Temporal lobe (tissue), 2 donors: Measurements from ENCODE around the genes SGIP1, MIER1 and DIRAS3.

GRCh38 chr1:65422214-65423086, 2.0 kb downstream of the LEPR start:
- RAMPAGE, long total RNA = no peak

- RAMPAGE, long total RNA = no peak
Measured at GRCh38 chr1:65470843-65472109, 50.8 kb downstream of the LEPR start.

DNA sequence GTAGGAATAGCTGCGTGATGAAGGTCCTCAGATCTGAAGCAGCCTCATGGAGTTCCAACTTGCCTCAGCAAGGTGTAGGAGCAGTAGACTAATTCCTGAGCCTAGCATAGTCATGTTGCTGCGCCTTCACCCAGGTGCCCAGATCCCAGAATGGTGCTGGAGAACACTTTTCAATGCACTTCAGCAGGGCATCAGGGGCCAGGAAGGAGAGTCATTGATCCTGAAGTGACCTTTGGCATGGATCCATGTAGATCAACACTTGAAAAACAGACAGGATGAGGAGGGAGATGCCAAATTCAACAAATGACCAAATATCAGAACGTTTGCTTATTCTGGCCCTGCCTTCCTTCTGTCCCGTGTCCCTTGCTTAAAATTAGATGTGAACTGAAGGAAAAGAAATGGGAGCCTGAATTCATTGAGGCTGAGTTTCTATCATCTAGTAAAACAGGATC, 91.9 kb downstream of the LEPR start:
- RAMPAGE, long total RNA = no peak

- RAMPAGE, long total RNA = no peak
Measured at GRCh38 chr1:65948666-65949281, 156.1 kb downstream of the PDE4B start.

GRCh38 chr1:66296281-66296656, 237.7 kb upstream of the SGIP1 start:
- RAMPAGE, long total RNA = no peak

DNA sequence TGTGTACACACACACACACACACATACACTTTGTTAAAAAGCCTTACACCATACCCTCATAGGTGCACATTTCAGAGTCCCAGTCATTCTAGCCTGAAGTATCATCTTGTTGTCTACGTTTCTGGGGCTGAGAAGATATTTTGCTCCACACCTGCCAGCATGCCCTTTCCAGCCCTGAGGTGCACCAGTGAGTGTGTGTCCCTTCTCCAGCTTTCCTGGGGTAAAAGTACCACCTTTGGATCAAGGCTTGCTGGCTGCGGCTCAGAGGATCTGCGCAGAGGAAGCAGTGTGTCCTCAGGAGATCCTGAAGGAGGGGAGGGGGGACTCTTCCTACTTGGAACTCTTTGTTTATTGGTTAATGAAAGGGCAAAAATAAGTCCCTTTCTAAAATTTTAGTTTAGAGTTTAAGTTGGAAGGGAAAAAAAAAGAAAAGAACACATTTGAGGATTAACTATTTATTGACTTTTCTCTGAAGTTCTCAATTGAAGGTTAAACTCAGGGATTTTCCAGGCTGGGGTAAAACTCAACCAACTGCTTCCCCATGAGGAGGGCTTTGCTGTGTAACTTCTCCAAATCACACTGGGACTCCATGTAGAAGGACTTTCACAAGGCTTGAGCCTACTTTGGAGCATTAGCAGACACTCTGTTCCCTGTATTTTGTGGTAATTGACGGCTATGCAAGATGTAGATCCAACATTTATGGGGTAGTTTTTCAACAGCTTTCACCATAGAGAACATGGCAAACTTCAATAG, 200.3 kb upstream of the SGIP1 start:
- RAMPAGE, long total RNA = no peak

GRCh38 chr1:66334332-66334755, 199.6 kb upstream of the SGIP1 start:
- RAMPAGE, long total RNA = no peak

GRCh38 chr1:66367572-66368109, 166.3 kb upstream of the SGIP1 start:
- RAMPAGE, long total RNA = no peak

DNA sequence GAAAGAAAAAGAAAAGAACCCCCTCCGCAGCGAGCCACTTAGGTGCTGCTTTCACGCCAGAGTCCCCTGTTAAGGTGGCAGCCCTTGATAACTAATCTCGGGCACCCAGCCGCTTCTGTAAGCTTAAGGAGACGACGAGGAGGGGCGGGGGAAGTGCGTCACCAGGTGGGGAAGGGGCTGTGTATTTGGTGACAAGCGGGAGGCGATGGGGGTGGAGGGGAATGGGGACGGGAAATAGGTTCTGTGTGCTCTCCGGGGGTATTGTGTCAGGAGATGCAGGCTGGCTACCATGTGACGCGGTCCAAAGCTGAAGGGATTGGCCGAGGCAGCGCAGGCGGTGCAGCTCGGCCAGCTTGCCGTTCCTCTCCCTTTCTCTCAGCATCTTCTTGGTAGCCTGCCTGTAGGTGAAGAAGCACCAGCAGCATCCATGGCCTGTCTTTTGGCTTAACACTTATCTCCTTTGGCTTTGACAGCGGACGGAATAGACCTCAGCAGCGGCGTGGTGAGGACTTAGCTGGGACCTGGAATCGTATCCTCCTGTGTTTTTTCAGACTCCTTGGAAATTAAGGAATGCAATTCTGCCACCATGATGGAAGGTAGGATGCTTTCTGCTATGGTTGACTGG, at the start of gene SGIP1:
Gene SGIP1 (plus strand): TSS at position 381 of the 625 bp plus-strand sequence.
- RAMPAGE, long total RNA = no peak

- RAMPAGE, long total RNA = no peak
Measured at GRCh38 chr1:66555789-66556771, 22.1 kb downstream of the SGIP1 start.

- RAMPAGE, long total RNA = start-site peak on the plus strand at chr1:66925301-66925352, 147 and 53 reads in 2 replicates; start-site peak on the plus strand at chr1:66925409-66925503, 22 and 25 reads in 2 replicates
Measured at GRCh38 chr1:66924722-66925641, at the start of gene MIER1. Gene MIER1, plus strand, starts transcription at chr1:66924990.

- RAMPAGE, long total RNA = no peak
Measured at GRCh38 chr1:67588154-67588714, 96.8 kb upstream of the GADD45A start.

DNA sequence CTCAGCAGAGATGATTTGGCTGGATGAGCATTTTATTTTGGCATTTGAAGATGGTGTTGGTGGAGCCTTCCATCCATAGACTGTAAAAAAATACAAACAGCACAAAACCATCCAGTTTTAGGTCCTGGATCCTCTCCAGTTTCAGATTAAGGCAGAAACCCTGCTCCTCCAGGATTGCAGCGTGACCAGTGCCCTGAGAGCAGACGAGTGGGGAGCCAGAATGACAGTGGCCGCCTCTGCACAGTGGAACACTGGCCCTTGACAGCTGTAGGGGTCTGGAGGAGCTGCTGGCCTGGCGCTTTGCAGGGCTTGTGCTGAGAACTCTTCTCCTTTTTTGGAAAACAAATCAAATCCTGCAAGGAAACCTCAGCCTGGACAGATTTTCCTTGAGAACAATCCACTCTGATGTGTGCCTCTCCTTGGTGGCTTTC, 72.1 kb upstream of the GADD45A start:
- RAMPAGE, long total RNA = no peak

DNA sequence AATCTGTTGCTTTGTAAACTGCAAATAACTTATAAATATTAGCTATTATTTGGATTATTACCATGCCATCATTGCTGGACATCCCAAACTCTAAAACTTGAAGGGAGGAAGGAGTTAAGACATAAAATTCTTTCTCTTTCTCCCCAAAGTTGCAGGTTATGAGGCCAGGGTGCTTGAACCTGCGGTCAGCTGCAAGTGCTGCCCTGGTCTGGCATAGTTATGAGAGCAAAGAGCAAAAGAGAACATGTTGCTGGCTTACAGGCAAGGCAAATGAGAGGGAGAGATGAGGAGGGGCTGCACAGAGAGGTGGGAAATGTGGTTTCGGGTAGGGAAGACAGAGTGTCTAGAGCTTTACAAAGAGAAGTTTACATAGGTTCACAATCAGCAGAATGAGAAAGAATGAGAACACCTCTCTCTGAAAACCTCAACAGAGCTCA, 30.8 kb downstream of the GADD45A start:
- RAMPAGE, long total RNA = no peak

GRCh38 chr1:67789558-67790114, 43.6 kb downstream of the GNG12 start:
- RAMPAGE, long total RNA = no peak

GRCh38 chr1:67815692-67816255, 17.5 kb downstream of the GNG12 start:
- RAMPAGE, long total RNA = no peak

DNA sequence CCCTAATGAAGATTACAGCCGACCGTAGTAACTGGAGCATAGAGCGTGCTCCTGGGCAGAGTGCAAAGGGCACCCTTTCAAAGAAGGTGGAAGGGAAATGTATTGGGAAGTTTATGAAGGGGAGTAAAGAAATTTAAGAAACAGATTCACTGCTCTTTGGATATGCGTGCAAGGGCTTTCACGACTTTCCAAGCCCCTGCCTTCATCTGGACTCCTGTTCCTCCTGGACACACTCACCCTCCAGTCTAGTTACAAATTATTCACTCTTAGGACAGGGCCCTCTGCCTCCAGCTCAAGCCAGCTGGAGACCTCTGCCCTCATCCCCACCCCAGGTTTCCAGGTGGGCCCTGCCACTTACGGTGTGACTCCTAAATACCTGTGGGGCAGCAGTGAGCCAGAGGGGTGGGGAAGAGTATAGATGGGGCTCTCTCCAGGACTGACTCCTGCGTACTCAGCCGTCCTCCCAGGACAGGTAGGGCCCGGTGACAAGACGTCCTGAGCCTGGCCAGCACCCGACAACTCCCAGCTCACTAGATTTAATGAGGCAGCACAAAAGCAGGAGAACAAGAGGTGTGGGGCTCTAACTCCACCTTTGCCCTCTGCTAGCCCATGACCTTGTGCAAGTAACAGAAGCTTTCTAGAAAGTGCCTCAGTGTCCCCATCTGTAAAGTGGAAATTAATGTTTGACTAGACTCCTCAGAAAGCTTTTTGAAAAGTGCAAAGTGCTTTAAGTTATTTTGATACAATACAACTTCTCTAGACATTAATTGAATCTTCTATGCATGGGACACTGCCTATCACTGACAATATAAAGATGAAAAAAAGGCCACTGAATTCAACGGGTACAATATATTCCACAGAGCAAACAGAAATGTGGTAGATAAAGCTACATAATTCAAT, 16.8 kb downstream of the GNG12 start:
- RAMPAGE, long total RNA = no peak

DNA sequence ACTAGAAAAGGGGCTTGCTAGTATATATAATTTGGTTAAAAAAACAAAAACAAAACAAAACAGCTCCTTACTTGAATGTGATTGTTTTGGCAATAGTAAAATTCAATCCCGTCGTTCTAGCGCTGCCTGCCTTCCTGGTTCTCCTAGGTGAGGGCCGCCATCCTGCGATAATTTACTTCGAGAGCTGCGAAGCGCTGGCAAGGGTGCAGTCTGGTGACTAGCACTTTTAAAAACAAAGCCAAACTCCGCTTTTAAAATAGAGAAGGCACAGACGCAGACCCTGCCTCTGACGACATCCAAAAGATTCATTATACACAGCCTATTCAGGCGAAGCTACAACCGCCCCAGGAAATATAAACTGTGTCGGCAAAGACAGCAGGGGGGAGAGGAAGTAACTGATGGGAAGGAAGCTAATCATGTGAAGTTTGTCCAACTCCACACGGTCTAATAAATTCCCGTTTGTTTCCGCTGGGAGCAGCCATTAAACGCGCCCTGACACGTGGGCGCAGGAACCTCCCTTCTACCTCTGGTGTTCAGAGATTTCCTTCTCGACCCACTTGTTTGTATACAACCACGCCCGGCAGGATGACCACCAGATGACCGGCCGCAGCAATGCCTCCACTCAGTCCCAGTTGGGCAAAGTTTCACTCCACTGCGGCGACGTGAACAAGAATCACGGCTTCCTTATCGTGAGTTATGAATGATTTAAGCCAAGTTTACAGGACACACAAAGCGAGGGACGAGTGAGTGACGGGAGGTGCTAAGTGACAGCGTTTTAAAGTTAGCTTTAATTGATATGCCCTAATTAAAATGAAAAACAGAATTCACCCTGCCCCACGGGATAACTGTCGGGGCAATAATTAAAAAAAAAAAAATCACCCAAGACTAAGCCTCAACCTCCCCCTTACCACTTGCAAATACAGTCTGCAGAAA, 1.3 kb downstream of the GNG12 start:
- RAMPAGE, long total RNA = no peak

GRCh38 chr1:68049773-68050901, at the start of gene DIRAS3:
Gene DIRAS3, minus strand, starts transcription at chr1:68050627.
- RAMPAGE, long total RNA = no peak

DNA sequence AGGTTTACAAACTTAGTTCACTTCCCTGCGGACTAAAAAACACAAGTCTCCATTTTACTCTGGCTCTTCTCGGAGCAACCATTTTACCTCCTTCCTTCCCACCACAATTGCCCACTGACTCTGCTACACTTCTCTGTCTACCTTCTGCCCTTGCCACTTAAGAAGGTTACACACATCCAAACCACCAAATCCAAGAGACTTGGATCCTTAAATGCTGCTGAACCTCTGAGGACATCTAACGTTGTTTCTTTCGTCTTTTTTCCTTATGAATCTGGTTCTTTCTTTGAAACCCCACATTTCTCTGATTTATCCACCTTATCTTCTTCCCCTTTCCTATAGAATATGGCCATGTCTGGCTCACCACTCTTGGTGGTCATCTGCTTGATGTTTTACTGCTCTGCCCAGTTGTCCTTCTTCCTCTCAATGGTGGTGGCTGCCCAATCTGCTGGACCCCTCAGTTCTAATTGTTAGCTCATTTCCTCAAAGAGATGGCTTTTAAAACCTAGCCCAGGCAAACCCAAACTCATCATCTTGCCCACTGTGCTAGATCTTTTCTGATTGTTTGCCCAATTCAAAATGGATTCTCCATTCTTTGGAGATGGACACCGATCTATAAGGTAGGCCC, 72.8 kb upstream of the DIRAS3 start:
- RAMPAGE, long total RNA = no peak